Bile duct (tissue), 1 donor: ENCODE data around the gene PAPOLB.

DNA sequence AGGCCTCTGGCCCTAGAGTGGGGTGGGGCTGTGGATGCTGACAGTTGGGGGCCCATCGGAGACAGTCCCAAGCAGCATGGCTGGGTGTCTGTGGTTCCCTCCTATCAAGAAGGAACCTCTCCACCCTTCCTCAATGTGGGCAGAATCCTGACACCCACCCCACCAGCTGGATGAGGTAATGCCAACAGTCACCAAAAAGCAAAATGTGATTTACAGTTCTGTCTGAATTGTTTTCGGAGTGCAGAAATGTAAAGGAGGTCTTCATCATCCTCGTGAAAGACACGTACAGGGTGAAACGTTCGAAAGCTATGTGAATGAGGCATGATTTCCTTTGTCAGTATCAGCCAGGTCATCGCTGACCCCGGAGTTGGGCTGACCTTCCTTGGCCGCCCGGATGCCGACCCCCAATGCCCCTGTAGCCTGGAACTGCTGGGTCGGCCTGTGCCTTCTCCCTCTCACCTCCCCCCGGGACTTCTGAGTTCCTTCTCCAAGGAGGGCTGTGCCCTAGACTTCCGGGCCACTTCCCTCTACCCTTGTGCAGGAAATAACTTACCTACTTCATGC, 24.4 kb downstream of the FOXK1 start:
- PRO-cap = no peak

- PRO-cap = no peak
These were observed 42.6 kb downstream of the FOXK1 start for GRCh38 chr7:4724552-4725255.

- PRO-cap = unidirectional peak, minus-strand start at chr7:4726341
These were observed 44.0 kb downstream of the FOXK1 start for GRCh38 chr7:4726038-4726457.

DNA sequence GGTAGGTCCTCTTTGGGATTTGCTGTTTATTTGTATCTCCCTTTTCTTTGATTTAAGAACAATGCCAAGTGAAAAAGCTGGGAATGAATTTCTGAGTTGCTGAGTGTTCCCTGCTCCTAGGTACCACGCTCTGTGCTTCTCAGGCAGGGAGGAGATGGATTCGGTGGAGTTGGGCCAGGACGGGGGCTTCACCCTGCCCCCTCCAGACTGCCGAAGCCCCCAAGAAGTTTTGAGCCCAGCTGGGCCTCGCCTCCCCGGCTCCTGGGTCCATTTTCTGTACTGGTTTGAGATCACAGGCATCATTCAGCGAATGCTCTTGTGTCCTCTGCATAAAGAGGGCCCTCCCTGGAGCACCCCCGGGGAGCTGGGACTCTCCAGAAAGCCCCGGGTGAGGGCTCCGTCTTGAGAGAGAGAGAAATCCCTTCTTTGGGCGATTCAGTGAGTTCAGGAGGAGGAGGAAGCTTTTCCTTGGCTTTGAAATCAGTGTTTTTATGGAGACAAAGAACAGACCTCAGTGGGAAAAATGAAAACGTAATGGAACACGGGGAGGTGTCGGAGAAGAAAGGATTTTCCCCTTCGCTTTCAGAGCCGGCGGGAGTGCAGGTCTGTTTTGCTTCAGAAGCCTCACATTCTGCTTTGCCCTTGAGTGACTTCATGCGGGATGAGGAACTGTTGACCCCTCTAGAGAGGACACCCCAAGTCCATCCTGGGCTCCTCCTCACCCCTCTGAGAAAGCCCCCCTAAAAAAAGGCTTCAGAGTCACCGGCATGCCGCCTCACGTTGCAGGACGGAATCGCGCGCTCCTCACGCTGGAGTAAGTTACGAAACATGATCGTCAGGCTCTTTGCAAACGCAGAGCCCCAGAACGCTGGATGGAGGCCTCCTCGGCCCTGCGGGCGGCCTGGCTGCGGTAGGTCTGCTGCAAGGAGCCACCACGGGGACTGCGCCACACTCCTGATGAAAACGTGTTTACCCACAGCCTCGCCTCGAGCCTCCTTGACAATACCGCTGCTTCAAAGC, 8.6 kb upstream of the AP5Z1 start:
- PRO-cap = bidirectional peak, plus-strand start at position 847 of the sequence, minus-strand start at position 782 of the sequence

DNA sequence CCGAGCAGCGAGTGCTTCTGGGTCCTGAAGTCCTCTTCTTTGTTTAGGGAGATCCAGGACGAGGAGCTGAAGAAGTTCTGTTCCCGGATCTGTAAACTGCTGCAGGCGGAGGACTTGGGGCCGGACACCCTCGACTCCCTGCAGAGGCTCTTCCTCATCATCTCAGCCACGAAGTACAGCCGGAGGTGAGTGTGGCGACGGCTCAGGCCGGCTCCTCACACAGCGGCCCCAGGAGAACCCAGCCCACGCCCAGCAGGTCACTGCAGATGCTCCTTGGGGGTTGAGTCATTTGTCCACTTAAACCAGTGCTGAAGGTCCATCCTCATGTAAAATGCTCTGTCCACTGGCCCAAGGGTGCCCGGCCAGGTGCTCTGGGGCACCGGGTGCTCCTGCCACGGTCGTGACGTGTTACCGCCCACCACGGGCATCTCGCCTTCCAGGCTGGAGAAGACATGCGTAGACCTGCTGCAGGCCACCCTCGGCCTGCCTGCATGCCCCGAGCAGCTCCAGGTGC, 5.8 kb downstream of the AP5Z1 start:
- PRO-cap = no peak

GRCh38 chr7:4787877-4788306, 12.5 kb downstream of the AP5Z1 start:
- PRO-cap = unidirectional peak, plus-strand start at chr7:4788165

- PRO-cap = no peak
These were observed 29.9 kb downstream of the PAPOLB start for GRCh38 chr7:4831866-4832353.

DNA sequence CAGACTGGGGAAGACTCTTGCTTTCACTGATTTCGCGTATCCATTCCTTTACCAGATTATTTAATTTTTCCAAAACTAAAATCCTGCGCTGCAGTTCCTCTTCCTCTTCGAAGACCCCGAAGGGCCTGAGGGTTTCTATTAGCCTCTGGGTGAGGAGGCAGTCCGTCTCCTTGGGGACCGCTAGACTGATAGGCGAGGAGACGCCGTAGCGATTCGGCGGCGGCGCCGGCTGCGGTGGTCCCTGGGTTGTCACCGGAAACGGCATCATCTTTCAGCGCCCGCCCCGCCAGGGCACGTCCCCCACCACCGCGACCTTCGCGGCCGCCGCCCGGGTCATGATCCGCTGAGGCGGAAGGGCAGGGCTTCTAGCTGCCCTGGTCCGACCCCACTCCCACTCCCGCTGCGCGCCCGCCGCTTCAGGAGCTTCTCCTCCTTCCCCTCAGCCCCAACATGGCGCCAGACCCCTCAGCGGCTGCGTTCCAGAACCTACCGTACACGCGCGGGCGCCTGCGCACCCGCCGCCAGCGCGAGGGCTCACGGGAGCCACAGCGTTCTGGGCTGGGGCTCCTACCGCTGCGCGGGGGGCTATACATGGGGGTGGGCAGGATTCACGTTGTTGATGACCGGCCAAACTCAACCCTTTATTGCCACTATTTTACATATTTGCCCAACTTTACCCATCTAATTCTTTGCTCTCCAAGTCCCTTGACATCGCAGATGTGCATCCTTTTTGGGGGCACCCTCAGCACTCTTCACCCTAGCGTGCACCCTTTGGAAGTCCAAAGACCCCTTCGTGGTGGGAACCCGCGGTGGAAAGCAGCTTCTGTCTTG, at the start of gene PAPOLB:
Gene PAPOLB, minus strand, starts transcription at position 488 of the 831 bp plus-strand sequence.
- PRO-cap = no peak

GRCh38 chr7:4879452-4879926, 4.0 kb downstream of the RADIL start:
- PRO-cap = no peak

GRCh38 chr7:4931898-4932387, 27.0 kb downstream of the MMD2 start:
- PRO-cap = bidirectional peak, plus-strand start at chr7:4932220, minus-strand start at chr7:4932076

DNA sequence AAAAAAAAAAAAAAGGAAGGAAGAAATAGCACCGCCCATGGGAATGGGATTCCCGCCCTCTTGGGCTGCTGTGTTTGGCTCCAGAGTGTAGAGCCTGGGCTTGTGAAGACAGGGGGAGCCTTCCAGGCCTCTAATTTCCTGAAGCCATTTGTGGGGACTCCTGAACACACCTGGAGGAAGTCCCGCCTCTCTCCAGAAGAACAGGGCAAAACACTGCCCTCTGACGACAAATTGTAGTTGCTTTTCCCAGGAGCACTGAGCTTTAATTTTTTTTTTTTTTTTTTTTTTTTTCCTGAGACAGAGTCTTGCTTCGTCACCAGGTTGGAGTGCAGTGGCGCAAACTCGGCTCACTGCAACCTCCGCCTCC, 42.8 kb downstream of the RBAK start:
- PRO-cap = no peak

DNA sequence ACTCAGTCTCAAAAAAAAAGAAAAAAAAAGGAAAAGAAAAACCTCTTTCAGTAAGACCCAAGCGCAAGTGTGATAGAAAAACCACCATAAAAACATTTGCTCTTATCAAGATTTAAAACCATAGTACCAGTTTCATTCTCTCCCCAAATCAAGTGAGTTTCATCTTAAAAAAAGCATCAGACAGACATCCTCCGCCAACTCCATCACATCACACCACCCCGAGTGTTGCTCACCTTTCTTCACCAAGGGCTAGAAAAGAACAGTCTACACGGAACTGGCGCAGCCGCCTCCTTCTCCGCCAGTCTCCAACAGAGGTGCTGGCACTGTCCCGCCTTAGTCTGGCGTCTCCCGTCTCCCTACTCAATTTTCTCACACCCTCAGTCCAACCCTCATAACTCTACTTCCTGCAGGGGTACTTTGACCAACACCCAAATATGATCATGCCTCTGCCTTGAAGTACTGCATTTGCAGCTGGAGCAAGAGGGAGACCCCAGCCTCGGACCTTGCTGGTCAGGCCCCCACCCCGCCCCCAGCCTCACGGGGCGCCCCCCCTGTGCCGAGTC, 46.9 kb upstream of the WIPI2 start:
- PRO-cap = no peak

GRCh38 chr7:5211438-5212129, 21.6 kb downstream of the WIPI2 start:
- PRO-cap = no peak

DNA sequence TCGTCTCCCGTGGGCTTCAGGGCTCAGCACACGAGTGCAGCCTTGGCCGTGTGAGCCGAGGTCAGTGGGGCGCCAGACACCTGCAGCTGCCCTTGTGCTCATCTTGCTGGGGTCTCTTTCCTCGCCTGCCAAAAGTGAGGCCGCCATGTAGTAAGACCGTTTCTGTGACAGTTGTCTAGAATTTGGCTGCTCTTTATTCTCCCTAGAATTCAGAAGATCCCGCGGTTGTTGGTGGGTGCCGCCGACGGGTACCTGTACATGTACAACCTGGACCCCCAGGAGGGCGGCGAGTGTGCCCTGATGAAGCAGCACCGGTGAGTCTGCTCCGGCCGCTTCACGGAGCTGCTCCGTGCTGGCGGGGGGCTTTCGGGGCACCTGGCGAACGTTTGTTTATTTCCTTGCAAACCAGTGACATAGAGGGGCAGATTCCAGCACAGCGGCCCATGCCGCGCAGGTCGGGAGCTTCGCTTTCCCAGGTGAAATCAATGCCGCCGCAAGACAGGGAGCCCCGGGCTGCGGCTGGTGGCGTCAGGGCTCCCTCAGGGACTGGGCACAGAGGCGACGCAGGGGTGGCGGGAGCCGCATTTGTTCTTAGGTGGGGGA, 38.0 kb downstream of the WIPI2 start:
- PRO-cap = no peak

GRCh38 chr7:5248119-5248949, 34.4 kb upstream of the SLC29A4 start:
- PRO-cap = no peak

DNA sequence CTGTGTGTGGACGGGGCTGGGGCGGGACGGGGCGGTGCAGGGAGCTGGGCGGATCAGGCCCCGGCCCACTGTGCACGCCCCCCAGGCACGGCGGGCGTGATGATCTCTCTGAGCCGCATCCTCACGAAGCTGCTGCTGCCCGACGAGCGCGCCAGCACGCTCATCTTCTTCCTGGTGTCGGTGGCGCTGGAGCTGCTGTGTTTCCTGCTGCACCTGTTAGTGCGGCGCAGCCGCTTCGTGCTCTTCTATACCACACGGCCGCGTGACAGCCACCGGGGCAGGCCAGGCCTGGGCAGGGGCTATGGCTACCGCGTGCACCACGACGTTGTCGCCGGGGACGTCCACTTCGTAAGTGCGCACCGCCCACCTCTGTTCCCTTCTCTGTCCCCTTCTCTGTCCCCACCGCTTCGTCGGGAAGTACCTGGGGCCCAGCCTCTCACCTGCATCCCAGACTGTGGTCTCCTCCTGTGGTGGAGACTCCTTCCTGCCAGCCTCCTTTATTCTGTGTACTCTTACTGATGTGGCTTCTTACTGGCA, 14.2 kb downstream of the SLC29A4 start:
- PRO-cap = no peak

GRCh38 chr7:5362662-5363085, 61.0 kb downstream of the TNRC18 start:
- PRO-cap = no peak

- PRO-cap = no peak
These were observed 27.2 kb downstream of the TNRC18 start for GRCh38 chr7:5396416-5396873.

DNA sequence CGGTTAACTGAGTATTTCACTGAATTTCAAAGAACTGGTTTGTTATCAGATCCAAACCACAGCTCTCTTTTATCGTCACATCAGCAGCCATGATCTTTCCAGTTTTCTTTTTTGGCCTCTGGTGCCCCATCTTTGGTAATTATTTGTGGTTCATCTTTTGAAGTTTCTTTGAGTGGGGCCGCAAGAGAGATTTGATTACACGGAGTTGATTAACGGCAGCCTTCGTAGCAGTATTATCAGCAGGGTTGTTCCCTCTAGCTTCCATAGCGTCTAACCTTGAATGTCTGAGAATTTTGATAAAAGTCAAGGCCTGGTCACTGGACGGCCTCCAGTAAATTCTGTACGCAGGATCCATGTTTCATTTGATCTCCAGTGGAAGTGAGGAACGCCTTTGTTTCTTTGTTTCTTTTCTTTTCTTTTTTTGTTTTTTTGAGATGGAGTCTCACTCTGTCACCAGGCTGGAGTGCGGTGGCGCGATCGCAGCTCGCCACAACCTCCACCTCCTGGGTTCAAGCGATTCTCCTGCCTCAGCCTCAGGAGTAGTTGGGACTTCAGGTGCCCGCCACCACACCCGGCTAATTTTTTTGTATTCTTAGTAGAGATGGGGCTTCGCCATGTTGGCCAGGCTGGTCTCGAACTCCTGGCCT, 13.9 kb upstream of the FSCN1 start:
- PRO-cap = no peak

GRCh38 chr7:5631365-5632300, 39.0 kb downstream of the FSCN1 start:
- PRO-cap = no peak